SK-N-SH (cell line): ENCODE measurements around the genes ZNF404, ZNF221 and PPP1R13L.

DNA sequence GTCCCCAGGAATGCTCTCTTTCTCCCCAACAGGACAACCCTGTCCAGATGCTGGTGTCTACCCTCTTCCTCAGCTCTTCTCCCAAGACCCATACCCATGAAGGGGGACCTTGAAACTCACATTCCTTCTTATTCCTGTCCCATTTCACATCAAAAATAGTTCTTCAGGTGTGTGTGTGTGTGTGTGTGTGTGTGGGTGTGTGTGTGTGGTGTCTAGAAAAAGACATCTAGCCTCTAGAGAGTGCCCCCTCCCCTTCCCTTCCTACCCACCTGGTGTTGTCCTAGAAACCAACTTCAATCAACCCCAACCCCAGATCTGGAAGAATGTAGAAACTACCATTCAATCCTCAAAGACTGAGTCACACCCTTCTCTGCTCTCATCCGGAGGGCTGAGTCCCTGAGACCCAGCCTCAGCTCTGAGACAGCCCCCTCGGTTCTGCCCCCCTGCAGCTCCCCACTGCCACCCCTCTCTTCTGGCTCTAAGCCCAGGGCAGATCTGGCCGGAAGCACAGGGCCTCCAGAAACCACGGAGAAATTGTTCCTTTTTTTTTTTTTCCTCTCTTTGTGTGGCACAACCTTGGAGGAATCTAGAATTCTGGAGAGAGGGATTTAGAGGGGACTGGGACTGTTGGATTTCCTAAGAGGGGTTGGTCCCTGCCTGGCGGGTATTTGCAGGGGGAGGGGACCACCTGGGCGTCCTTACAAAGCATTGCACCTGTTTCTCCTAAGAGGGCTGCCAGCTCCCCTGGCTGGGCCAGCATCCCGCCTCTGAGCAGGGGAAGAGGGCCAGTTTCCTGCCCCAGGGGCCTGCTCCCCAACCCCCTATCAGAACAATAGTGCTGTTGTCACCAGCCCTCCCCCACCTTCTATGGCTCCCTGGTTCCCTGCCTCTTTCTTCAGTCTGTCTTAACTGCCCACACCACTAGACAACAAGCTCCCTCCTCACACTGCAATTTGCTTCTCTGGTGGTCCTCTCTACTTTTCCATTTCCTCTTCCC is 3.3 kb downstream of the KCNN4 start:
- RRBS = no CpG with 5 or more reads among the region's 7 CpGs
CAGE:
- cytosol, long polyA plus RNA = no peak
- long polyA plus RNA = no peak
- nucleus, long polyA plus RNA = no peak

GRCh38 chr19:43785208-43785692 is 4.5 kb upstream of the KCNN4 start:
- RRBS = no CpG with 5 or more reads among the region's 10 CpGs
CAGE:
- cytosol, long polyA plus RNA = no peak
- long polyA plus RNA = no peak
- nucleus, long polyA plus RNA = no peak

DNA sequence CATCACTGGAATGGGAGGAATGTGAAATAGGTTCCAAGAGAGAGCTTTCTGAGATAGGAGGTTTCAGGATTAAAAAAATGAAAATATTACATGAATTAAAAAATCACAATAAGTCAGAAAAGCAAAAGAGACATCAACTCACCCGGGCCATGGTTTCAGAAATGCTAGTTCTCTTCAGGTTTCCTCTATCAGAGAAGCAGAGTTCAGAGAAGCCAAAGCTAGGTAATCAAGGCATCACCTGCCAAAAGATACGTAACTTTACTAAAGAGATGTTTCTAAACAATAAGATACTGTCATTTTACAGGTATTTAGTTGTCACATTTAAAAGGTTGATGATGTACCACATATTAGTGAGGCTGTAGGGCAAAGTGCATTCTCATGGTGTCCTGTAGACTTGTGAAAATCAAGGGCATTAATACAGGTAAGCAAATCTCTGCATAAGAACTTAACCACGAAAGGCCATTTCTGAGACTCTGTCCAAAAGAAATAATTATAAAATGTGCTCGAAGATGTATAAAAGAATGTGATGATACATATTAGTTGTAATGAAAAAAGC is at the start of gene ZNF404:
Gene ZNF404 (minus strand): TSS at position 151 of the 556 bp plus-strand sequence.
- RRBS = no CpG with 5 or more reads among the region's 4 CpGs
CAGE:
- cytosol, long polyA plus RNA = no peak
- long polyA plus RNA = no peak
- nucleus, long polyA plus RNA = no peak

GRCh38 chr19:43913143-43914360 is 21.5 kb downstream of the ZNF45 start:
- RRBS = no CpG with 5 or more reads among the region's 12 CpGs
CAGE:
- cytosol, long polyA plus RNA = no peak
- long polyA plus RNA = no peak
- nucleus, long polyA plus RNA = no peak

GRCh38 chr19:43950768-43951578 is at the start of gene ZNF221:
Gene ZNF221, plus strand, starts transcription at chr19:43951228.
- RRBS = no CpG with 5 or more reads among the region's 38 CpGs
CAGE:
- cytosol, long polyA plus RNA = start-site peak on the plus strand at chr19:43951198-43951281, 25 and 49 reads in 2 replicates
- long polyA plus RNA = no peak
- nucleus, long polyA plus RNA = start-site peak on the plus strand at chr19:43951204-43951283, 33 and 104 reads in 2 replicates

DNA sequence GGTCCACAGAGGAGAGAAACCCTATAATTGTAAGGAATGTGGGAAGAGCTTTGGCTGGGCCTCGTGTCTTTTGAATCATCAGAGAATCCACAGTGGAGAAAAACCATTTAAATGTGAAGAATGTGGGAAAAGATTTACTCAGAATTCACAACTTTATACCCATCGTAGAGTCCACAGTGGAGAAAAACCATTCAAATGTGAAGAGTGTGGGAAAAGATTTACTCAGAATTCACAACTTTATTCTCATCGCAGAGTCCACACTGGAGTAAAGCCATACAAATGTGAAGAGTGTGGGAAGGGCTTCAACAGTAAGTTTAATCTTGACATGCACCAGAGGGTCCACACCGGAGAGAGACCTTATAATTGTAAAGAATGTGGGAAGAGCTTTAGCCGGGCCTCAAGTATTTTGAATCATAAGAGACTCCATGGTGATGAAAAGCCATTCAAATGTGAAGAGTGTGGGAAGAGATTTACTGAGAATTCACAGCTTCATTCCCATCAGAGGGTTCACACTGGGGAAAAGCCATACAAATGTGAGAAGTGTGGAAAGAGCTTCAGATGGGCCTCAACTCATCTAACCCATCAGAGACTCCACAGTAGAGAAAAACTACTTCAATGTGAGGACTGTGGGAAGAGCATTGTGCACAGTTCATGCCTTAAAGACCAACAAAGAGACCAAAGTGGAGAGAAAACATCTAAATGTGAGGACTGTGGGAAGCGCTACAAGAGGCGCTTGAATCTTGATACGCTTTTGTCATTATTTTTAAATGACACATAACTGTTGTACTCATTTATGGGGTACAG is 9.2 kb upstream of the ZNF234 start:
- RRBS = no CpG with 5 or more reads among the region's 8 CpGs
CAGE:
- cytosol, long polyA plus RNA = no peak
- long polyA plus RNA = no peak
- nucleus, long polyA plus RNA = no peak

DNA sequence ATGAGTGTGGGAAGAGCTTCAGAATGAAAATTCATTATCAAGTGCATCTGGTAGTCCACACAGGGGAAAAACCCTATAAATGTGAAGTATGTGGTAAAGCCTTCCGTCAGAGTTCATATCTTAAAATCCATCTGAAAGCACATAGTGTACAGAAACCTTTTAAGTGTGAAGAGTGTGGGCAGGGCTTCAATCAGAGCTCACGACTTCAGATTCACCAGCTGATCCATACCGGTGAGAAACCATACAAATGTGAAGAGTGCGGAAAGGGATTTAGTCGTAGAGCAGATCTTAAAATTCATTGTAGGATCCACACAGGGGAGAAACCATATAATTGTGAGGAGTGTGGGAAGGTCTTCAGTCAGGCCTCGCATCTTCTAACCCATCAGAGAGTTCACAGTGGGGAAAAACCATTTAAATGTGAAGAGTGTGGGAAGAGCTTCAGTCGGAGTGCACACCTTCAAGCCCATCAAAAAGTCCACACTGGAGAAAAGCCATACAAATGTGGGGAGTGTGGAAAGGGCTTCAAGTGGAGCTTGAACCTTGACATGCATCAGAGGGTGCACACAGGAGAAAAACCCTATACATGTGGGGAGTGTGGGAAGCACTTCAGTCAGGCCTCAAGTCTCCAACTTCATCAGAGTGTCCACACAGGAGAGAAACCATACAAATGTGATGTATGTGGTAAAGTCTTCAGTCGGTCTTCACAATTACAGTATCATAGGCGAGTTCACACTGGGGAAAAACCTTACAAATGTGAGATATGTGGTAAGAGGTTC is 7.5 kb upstream of the ZNF226 start:
- RRBS = no CpG with 5 or more reads among the region's 9 CpGs
CAGE:
- cytosol, long polyA plus RNA = no peak
- long polyA plus RNA = no peak
- nucleus, long polyA plus RNA = no peak

GRCh38 chr19:44562679-44563106 is 33.2 kb upstream of the CEACAM20 start:
- RRBS = no CpG with 5 or more reads among the region's 10 CpGs
CAGE:
- cytosol, long polyA plus RNA = no peak
- long polyA plus RNA = no peak
- nucleus, long polyA plus RNA = no peak

- RRBS = no CpG with 5 or more reads among the region's 2 CpGs
CAGE:
- cytosol, long polyA plus RNA = no peak
- long polyA plus RNA = no peak
- nucleus, long polyA plus RNA = no peak
Observed at GRCh38 chr19:44587626-44588329, 25.6 kb upstream of the IGSF23 start.

DNA sequence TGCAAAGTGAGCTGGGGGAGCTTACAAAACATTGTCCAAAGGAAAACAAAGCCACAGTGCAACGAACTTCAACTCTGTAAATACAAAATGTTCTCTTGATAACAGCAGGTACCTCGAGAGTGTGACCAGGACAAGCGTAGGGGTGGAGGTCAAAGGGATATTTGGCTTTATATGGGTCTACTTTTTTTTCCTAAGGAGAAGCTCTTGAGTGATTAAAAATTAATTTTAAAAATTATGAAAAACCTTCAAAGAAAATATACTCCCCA is 2.6 kb downstream of the IGSF23 start:
- RRBS = no CpG with 5 or more reads among the region's 3 CpGs
CAGE:
- cytosol, long polyA plus RNA = no peak
- long polyA plus RNA = no peak
- nucleus, long polyA plus RNA = no peak

DNA sequence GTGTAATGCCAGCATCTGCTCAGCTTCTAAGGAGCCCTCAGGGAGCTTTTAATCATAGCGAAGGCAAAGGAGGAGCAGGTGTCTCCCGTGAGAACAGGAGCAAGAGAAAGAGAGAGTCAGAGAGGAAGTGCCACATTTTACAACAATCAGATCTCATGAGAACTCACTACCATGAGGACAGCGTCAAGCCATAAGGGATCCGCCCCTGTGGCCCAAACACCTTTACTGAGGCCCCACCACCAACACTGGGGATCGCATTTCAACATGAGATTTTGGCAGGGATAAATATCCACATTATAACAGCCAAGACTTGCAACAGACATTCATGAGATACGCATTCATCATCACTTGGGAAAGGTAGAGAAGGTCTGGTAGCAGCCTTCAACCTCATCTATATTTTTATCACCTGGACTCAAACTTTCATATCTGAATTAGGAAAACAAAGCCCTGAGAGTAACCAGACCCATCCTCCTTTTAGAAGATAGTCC is 5.7 kb downstream of the IGSF23 start:
- RRBS = no CpG with 5 or more reads among the region's 6 CpGs
CAGE:
- cytosol, long polyA plus RNA = no peak
- long polyA plus RNA = no peak
- nucleus, long polyA plus RNA = no peak

DNA sequence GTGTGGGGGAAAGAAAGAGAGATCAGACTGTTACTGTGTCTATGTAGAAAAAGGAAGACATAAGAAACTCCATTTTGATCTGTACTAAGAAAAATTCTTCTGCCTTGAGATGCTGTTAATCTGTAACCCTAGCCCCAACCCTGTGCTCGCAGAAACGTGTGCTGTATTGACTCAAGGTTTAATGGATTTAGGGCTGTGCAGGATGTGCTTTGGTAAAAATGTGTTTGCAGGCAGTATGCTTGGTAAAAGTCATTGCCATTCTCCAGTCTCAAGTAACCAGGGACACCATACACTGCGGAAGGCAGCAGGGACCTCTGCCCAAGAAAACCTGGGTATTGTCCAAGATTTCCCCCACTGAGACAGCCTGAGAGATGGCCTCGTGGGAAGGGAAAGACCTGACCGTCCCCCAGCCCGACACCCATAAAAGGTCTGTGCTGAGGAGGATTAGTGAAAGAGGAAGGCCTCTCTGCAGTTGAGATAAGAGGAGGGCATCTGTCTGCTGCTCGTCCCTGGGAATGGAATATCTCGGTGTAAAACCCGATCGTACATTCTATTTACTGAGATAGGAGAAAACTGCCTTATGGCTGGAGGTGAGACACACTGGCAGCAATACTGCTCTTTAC is 4.5 kb upstream of the PVR start:
- RRBS = no CpG with 5 or more reads among the region's 10 CpGs
CAGE:
- cytosol, long polyA plus RNA = no peak
- long polyA plus RNA = no peak
- nucleus, long polyA plus RNA = no peak

GRCh38 chr19:44647095-44647620 is 3.4 kb downstream of the PVR start:
- RRBS = 98% methylated on average over 9 of the region's 37 CpGs
CAGE:
- cytosol, long polyA plus RNA = no peak
- long polyA plus RNA = no peak
- nucleus, long polyA plus RNA = no peak

DNA sequence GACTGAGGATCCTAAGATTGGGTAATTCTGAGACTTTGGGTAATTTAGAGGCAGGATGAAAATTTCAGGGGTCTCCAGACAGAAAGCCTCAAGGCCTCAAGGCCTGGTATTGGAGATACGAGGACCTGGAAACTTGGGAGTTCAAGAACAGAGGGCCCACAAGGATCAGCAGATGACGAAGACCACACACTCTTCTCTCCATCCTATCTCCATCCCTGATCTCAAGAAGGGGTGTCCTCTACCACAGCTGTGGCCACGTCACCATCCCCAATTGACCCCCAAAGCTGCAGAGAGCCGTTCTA is 1.2 kb downstream of the BCL3 start:
- RRBS = no CpG with 5 or more reads among the region's 4 CpGs
CAGE:
- cytosol, long polyA plus RNA = no peak
- long polyA plus RNA = no peak
- nucleus, long polyA plus RNA = no peak

GRCh38 chr19:44848579-44849455 is 2.7 kb downstream of the NECTIN2 start:
- RRBS = 40% methylated on average over 1 of the region's 23 CpGs
CAGE:
- cytosol, long polyA plus RNA = no peak
- long polyA plus RNA = no peak
- nucleus, long polyA plus RNA = no peak

DNA sequence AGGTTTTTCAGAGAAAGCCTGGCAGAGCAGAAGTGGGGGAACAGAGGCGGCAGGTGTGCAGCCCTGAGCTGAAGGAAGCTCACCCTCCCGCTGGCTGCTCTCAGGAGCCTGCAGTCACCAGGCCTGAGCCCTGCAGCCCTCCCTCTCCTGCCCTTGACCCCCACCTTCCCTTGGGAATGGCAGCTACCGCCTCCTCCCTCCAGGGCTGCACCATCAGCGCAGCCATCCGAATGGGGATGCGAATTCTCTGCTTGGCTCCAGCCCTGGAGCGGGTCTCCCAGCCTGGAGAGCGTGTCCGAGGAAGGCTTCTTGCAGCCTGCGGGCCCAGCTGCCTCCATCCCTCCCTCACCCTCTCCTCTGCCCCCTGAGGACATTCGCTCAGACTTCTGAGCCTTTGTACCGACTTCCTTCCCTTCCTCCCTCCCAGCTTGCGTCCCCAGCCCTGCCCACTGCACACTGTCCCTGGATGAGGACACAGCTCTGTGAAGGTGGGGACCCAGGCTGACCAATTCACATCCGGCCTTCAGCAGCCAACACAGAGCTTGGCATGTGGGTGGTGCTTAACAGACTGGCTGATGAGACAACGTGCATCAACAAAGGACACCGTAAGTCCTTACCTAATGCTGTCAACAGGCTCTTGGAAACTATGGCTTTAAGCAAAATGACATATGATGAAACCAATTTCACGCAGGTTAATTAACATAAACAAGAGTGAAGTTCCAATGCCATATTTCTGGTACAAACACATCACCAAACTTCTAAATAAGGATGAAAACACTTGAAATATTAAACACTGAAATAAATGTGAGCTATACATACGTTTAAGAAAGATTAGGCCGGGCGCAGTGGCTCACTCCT is 6.1 kb upstream of the NKPD1 start:
- RRBS = no CpG with 5 or more reads among the region's 20 CpGs
CAGE:
- cytosol, long polyA plus RNA = no peak
- long polyA plus RNA = no peak
- nucleus, long polyA plus RNA = no peak

- RRBS = 7% methylated on average over 24 of the region's 99 CpGs
CAGE:
- cytosol, long polyA plus RNA = no peak
- long polyA plus RNA = no peak
- nucleus, long polyA plus RNA = no peak
Observed at GRCh38 chr19:45179157-45180023, 806 bp downstream of the BLOC1S3 start.

GRCh38 chr19:45321566-45322143 is 1.0 kb downstream of the CKM start:
- RRBS = no CpG with 5 or more reads among the region's 12 CpGs
CAGE:
- cytosol, long polyA plus RNA = no peak
- long polyA plus RNA = no peak
- nucleus, long polyA plus RNA = no peak

DNA sequence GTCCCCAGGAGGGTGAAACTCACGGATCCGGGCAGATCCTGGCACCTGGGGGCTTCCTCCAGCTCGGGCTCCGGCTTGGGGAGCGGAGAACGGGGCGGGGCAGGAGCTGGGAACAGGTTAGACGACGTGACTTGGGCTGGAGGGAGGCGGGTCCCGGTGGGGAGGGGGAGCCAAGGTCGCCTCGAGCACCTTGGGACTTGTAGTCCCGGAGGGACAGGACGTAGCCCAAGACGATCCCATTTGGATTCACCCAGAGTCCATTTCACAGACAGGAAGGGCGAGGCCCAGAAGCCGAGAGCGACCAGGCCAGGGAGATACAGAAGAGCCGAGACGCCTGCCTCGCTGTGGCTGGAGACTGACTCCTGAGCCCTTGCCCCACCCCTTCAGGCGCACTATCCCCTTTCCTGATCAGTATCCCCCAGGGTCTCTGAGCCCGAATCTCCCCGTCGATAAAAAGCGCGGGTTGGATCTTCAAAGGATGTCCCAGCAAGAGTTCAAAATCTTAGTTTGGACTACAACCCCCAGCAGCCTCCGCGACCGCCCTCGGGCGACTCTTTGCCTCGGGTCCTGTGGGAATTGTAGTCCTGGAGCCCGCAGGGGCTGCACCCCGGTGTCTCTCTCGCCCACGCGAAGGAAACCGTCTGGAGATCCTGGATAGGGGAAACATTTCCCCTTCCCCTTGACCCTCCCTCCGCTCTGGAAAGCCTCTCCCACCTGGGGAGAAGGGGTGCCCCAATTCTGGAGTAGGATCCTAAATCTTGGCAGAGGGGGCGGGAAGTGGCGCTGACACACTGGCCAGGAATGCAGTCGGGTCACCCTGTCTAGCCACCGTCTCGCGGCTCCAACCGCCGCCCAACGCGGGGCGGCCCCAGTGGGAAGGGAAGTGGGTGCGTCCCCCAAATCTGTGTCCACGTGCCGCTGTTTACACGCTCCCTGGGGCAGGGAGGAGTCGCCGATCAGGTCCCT is at the start of gene PPP1R13L:
Gene PPP1R13L (minus strand): TSS at position 94 of the 966 bp plus-strand sequence.
- RRBS = 3% methylated on average over 13 of the region's 58 CpGs
CAGE:
- cytosol, long polyA plus RNA = no peak
- long polyA plus RNA = no peak
- nucleus, long polyA plus RNA = no peak

- RRBS = no CpG with 5 or more reads among the region's 17 CpGs
CAGE:
- cytosol, long polyA plus RNA = no peak
- long polyA plus RNA = no peak
- nucleus, long polyA plus RNA = no peak
Observed at GRCh38 chr19:45407946-45408890, 1.8 kb downstream of the POLR1G start.